Vagina (tissue), 1 donor: ENCODE results near the genes CROT and SRI.

GRCh38 chr7:87156955-87157792 is 4.9 kb downstream of the DMTF1 start:
- PRO-cap, result no peak
- RAMPAGE, long total RNA, result no peak

GRCh38 chr7:87188788-87189538 is 30.6 kb downstream of the TMEM243 start:
- PRO-cap, result no peak
- RAMPAGE, long total RNA, result no peak

DNA sequence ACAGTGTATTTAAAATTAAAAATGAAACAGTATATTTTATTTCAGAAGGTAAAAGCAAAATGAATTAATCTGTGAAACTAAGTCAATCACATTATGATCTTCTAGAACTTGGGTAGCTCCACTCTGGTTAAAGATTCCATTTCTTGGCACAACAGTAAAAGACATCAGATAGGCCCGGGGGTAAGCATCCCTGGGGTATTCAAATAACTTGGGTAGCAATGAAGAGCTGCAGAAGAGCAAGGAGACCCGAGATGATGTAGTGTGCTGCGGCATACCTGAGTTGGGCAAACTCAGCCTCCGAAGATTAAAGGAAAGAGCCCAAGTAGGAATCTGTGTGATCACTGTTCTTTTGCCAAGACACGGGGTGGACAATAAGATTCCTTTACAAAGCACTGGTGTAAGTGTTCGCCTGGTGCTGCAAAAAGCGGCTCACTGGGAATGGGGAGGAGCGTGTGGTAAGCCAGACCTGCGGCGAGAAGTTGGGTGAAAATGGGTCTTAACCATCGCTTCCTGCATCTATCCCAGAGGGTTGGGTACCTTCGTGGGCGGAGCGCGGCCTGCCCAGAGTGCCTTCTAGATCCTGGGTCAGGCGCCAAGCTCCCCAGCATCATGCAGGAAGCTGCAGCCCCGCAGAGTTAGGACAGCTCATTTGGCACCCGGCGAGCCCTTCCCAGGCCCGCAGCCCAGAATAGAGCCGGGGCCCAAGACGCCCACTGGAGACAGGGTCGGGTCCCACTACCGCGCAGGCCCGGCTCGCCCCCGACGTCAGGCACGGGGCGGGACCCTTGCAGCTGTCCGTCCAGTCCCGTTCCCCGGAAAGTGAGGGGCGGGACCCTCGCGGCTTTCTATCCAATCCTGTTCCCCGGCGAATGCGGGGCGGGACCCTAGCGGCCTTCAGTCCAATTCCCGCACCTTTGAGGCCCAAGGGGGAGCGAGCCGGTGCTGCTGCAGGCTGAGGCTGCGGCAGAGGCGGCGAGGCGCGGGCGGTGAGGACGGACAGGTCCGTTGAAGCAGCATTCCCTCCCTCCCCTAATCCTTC is at the start of gene CROT:
CROT (plus strand) TSS at position 897 of the 1,039 bp plus-strand sequence.
- PRO-cap, result unidirectional peak, minus-strand start at position 481 of the sequence; bidirectional peak, plus-strand start at position 917 of the sequence, minus-strand start at position 764 of the sequence
- RAMPAGE, long total RNA, result start-site peak on the minus strand centred at position 728 of the sequence, 34 bp wide, 125 reads; start-site peak on the plus strand centred at position 943 of the sequence, 53 bp wide, 268 reads

GRCh38 chr7:87420058-87420688 is 55.3 kb downstream of the ABCB4 start:
- PRO-cap, result no peak
- RAMPAGE, long total RNA, result no peak

- PRO-cap, result no peak
- RAMPAGE, long total RNA, result no peak
Observed at GRCh38 chr7:87450143-87450342, 25.4 kb downstream of the ABCB4 start.

GRCh38 chr7:87474004-87475056 is 1.1 kb downstream of the ABCB4 start:
- PRO-cap, result unidirectional peak, plus-strand start at chr7:87474670
- RAMPAGE, long total RNA, result no peak

DNA sequence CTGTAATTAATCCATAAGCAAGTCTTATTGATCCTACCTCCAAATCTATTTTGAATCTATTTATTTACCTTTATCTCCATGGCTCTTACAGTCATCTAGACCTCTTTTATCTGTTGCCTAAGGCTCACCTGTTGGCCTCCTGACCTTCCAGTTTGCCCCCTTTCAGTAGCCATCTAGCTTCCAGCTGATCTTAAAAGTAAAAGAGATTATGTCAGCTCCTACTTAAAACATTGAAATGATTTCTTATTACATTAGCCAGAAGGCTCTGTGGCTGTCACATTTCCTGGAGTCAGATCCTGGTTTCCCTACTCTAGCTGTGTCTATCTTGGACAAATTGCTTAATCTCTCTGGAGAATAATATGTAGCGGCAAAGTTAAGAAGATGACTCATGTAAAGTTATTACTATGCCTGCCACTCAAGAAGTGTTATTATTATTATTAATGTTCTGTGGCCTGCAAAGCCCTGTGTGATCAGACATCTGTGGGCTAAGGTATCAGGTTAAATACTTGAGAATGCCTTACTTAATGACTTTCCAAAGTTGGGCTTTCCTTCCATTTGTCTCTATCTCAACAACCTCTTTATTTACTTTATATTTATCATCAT is 107.1 kb downstream of the RUNDC3B start:
- PRO-cap, result no peak
- RAMPAGE, long total RNA, result no peak

- PRO-cap, result no peak
- RAMPAGE, long total RNA, result no peak
Observed at GRCh38 chr7:87875619-87876007, 547 bp downstream of the SLC25A40 start.

DNA sequence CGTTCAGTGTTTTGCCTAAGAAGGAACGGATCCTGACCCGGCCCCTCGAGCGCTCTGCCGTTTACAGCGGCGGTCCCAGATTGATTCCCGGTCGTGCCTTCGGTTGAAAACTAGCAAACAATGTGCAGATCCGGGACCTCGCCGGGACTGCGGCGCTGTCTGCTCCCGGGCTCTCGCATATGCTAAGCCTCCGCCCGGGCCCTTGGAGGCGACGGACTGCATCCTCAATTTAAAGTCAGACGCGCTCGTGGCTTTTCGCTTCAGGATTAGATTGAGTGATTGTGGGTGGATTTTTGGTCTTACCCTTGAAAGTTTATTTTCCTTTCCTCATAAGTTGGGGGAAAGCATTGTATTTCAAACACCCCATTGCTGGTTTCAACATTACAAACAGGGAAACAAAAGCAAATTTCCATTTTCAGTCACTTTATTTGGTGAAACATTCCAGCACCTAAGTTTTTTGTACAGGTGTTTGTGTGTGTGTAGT is 670 bp downstream of the DBF4 start:
- PRO-cap, result unidirectional peak, minus-strand start at position 181 of the sequence
- RAMPAGE, long total RNA, result no peak

DNA sequence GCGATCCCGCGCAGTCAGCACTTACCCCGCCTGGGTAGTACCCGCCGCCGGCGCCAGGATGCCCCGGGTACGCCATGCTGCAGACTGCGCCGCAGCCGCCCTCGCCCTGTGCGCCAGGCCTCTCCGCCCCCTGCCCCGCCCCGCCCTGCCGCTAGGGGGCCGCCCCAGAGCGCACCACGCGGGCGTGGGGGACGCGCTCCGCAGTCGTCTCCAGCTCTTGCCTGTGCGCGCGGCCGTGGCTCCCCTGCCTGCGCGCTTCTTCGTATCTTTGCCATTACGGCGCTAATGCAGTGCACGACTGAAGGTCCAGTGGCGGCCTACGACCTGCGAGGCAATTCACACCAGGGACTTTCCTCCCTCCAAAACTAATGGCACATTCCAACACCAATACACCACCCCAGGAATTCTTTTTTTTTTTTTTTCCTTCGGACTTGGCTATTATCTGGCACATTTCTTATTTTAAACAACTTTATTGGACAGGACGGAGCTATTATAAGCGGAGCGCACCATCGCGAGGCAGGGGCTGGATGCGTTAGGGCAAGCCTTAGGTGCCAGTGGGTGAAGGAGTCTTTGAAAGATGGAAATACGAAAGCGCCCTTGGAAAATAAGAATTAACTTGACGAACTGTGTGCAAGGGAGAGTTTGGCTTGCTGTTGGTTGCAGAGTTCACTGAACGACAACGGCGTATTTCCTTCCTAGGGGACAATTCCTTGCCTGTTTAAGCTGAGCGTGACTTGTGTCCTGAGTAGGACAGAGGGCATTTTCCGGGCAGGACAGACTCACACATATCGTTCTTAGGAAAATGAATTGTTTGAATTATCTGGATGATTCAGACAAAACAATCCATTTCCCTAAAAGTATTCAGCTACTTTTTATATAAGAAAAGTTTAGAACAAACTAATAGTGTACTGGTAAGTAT is at the start of gene SRI:
SRI (minus strand) TSS at position 88 of the 919 bp plus-strand sequence.
- PRO-cap, result bidirectional peak, plus-strand start at position 274 of the sequence, minus-strand start at position 112 of the sequence; unidirectional peak, plus-strand start at position 466 of the sequence; bidirectional peak, plus-strand start at position 748 of the sequence, minus-strand start at position 671 of the sequence
- RAMPAGE, long total RNA, result start-site peak on the minus strand centred at position 97 of the sequence, 31 bp wide, 431 reads

GRCh38 chr7:88304991-88305547 is 1.6 kb downstream of the STEAP4 start:
- PRO-cap, result no peak
- RAMPAGE, long total RNA, result no peak

DNA sequence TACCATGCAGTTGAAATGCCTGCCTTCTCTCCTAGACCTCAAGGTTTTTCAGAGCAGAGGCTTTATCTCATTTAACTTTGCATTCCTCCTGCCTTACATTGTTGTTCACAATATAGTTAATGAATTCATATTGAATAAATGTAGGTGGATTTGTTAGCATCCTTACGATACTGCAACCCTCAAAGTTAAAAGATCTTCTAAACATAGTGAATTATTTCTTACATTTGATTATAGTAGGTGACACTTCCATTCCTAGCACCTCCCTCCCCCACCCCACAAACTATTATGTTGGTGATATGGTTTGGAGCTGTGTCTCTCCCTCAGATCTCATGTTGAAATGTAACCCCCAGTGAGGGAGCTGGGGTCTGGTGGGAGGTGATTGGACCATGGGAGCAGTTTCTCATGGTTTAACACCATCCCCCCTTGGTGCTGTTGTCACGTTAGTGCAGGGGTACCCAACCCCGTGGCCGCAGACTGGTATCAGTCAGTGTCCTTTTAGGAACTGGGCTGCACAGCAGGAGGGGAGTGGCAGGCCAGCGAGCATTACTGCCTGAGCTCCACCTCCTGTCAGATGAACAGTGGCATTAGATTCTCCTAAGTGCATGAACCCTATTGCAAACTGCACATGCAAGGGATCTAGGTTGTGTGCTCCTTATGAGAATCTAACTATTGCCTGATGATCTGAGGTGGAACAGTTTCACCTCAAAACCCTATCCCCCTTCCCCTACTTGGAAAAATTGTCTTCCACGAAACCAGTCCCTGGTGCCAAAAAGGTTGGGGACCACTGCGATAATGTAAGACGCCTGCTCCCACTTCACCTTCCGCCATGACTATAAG is 1.9 kb downstream of the STEAP1 start:
- PRO-cap, result no peak
- RAMPAGE, long total RNA, result no peak

- PRO-cap, result unidirectional peak, minus-strand start at chr7:90213172
- RAMPAGE, long total RNA, result no peak
Observed at GRCh38 chr7:90212924-90213315, 1.4 kb downstream of the STEAP2 start.

- PRO-cap, result unidirectional peak, plus-strand start at chr7:90267216
- RAMPAGE, long total RNA, result no peak
Observed at GRCh38 chr7:90266416-90267308, 21.7 kb downstream of the CFAP69 start.

DNA sequence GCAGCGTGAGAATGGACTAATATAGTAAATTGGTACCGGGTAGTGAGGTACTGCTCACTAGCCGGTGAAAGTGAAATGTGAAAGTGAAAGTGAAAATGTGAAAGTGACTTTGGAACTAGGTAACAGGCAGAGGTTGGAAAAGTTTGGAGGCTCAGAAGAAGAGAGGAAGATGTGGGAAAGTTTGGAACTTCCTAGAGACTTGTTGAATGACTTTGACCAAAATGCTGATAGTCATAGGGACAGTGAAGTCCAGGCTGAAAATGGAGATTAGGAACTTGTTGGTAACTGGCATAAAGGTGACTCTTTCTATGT is 6.0 kb upstream of the PTTG1IP2 start:
- PRO-cap, result no peak
- RAMPAGE, long total RNA, result no peak

DNA sequence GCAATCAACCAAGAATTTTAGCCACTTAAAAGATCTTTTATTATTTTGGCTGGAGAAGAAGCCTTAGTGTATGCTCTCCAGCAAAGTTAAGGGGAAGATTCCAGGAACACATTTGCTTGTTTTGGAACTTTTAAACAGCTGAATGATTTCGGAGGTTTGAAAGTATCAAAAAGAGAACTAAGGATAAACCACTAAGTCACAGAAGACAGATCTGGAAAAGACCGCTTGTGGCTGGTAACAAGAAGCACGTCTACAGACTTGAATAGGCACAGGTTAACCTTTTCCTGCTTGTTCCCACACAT is 182.1 kb upstream of the FZD1 start:
- PRO-cap, result no peak
- RAMPAGE, long total RNA, result no peak

GRCh38 chr7:91455301-91455944 is 191.2 kb downstream of the FZD1 start:
- PRO-cap, result no peak
- RAMPAGE, long total RNA, result no peak

- PRO-cap, result no peak
- RAMPAGE, long total RNA, result no peak
Observed at GRCh38 chr7:92135147-92135874, 1.0 kb upstream of the CYP51A1 start.

GRCh38 chr7:92234217-92235037 is 11.3 kb downstream of the KRIT1 start:
- PRO-cap, result no peak
- RAMPAGE, long total RNA, result start-site peak on the minus strand at chr7:92234452-92234499, 29 reads; start-site peak on the minus strand at chr7:92234634-92234722, 16 reads

GRCh38 chr7:92244674-92245174 is 990 bp downstream of the KRIT1 start:
- PRO-cap, result no peak
- RAMPAGE, long total RNA, result no peak